Caco-2 (cell line): ENCODE results near the gene PCOLCE2.

DNA sequence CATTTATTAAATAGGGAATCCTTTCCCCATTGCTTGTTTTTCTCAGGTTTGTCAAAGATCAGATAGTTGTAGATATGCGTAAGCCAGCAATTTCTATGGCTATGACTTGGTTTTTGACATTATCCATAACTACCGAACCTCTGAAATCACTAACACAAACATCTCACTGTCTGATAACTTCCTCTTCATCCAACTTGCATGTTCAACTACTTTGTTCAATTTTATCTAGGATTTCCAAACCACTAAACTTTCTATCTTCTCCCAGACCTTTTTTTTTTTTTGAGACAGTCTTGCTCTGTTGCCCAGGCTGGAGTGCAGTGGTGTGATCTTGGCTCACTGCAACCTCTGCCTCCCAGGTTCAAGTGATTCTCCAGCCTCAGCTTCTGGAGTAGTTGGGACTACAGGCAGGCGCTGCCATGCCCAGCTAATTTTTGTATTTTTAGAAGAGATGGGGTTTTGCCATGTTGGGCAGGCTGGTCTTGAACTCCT lies 54.2 kb downstream of the XRN1 start:
- PRO-cap: no peak
- RRBS: no CpG with 5 or more reads among the region's 3 CpGs

GRCh38 chr3:142888480-142889627 lies at the start of gene PCOLCE2:
TSS of gene PCOLCE2 (minus strand) at chr3:142889083.
- PRO-cap: no peak
- RRBS: 4% methylated on average over 44 of the region's 94 CpGs

- PRO-cap: no peak
- RRBS: no CpG with 5 or more reads among the region's 2 CpGs
These were observed 13.5 kb upstream of the PCOLCE2 start for GRCh38 chr3:142902441-142902820.

- PRO-cap: no peak
- RRBS: no CpG with 5 or more reads among the region's 8 CpGs
These were observed 27.4 kb downstream of the PAQR9 start for GRCh38 chr3:142935898-142936562.

DNA sequence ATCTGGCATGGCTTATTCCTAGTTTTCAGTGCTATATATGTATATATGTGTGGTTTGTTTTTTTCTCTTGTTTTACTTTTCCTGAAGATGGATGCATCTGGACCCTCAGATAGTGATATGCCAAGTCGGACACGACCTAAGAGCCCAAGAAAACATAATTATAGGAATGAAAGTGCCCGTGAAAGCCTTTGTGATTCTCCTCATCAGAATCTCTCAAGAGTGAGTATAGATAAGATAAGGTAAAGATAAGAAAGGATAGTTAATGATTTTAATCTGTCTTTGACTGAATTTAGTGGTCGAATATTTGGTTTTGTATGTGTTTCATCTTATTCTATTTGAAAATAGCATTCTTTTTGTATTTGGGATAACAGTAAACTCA lies 10.8 kb downstream of the U2SURP start:
- PRO-cap: no peak
- RRBS: no CpG with 5 or more reads among the region's 4 CpGs

- PRO-cap: no peak
- RRBS: 76% methylated on average over 30 of the region's 49 CpGs
These were observed 838 bp downstream of the CHST2 start for GRCh38 chr3:143120398-143120820.

DNA sequence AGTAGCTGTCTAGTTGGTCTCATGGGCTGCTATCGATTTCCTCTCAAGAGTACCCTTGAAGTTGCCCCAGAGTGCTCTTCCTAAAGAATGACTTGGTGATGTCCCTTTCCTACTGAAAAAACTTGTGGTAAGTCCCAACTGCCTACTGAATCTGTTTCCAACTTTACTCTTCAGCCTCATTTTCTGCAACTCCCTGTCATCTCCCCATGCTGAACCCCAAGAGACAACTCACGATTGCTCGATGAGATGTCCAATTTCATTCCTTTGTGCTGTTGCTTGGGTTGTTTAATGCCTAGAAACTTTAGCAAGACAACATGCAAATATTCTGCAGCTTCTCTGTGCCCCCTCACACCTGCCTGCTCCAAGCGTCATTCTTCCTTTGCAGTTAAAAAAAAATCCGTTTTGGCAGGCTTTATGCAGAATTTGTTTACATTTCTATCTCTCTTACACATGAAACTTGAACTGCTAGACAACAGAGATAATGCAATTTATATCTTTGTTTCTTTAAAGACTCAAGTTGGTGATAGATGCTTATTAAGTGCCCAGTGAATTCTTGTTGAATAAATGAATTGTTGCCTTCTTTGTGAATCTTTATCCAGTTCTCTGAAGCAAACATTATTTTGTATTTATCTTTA lies 53.1 kb downstream of the CHST2 start:
- PRO-cap: no peak
- RRBS: no CpG with 5 or more reads among the region's 5 CpGs

- PRO-cap: no peak
- RRBS: no CpG with 5 or more reads among the region's 4 CpGs
These were observed 35.1 kb downstream of the SLC9A9 start for GRCh38 chr3:143813105-143813607.

DNA sequence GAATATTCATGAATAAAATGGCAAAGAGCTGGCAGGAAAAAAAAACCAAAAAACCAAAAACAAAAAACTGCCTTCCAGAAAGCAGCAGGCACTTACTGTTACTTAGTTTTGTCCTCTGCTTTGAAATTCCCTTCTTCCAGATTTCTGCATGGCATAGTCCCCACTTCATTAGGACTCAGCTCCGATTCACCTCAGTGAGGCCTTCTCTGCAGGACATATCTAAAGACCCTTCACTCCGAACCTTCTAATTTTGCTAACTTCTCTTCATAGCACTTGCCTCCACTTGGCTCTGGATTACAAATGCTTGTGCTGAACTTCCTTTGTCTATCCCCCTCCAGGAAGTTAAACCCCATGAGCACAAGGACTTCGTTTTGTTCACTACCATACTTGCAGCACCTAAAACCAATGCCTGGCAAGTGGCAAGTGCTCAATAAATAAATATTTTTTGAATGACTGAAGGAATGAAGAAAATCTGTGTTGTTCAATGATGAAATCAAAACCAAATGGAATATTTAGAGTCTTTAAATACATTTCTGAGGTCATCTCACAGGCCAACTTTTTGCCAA lies 23.9 kb downstream of the SLC9A9 start:
- PRO-cap: no peak
- RRBS: no CpG with 5 or more reads among the region's 3 CpGs

- PRO-cap: bidirectional peak, plus-strand start at chr3:143973358, minus-strand start at chr3:143973221
- RRBS: 2% methylated on average over 4 of the region's 35 CpGs
These were observed 1.4 kb downstream of the DIPK2A start for GRCh38 chr3:143973015-143973513.

GRCh38 chr3:146120890-146121849 lies 39.8 kb downstream of the PLOD2 start:
- PRO-cap: no peak
- RRBS: no CpG with 5 or more reads among the region's 3 CpGs

DNA sequence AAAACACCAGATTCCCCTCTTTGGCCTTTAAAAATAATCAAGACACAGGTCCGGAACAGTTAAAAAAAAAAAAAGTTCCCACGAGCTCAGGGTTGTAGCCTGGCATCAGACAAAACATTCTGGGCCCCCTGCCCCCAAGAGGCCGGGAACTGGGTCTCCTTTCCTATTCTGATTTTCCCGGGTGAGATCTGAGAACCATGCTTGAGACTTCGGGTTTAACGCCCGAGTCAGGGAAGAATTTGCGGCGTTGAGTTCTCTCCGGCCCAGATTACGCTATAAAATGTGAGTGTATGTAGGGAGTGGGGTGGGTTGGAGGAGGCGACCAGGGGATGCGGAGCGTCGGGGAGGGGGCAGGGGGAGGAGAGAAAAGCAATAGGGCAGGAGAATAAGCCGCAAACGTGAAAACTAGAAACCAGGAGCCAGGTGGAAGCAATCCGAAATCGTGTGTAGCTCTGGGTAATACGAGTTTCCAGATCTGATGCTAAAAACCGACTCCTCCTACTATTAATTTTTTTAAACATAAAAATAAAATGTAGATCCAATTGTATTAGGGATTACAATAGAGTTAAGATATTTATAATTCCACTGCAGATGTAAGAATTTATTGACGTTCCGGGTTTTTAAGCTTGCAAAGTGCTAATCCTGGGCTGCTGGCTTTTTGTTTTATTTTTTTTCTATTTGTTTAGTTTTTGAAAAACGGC lies 2.8 kb downstream of the ZIC1 start:
- PRO-cap: no peak
- RRBS: 73% methylated on average over 8 of the region's 24 CpGs

DNA sequence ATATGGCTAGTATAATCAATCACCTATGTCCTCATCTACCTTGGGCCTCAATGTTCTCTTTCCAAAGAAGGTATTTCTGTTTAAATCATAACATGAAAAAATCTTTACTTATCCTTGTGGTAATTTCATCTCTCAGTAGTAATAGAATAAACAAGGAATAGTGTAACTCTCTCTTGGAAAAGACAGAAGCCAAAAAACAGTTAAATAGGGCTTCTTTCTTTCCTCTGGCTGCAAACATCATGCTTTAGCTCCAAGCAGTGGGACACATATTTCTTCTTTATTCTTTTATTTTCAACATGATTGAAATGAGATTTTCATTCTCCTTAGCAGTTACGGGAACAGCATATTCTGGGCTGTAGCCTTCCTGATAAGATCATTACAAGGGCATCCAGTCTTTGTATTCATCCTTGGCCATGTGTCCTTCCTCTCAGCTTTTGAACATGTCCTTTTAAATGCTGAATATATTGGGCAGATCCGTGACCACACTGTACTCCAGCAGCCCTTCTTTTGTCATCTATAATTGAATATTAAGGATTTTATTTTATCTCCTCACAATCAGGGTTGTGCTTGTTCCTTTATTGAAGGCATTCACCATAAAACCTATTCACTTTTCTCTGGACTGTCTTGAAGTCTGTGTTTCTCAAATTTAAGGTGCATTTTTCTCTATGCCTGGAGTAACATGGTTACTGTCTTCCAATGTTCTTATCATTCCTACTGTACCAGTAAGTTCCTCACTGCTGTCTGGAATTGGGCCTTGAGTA lies 3.2 kb downstream of the CPB1 start:
- PRO-cap: no peak
- RRBS: no CpG with 5 or more reads among the region's 2 CpGs

- PRO-cap: no peak
- RRBS: no CpG with 5 or more reads among the region's 7 CpGs
These were observed 8.3 kb downstream of the TM4SF1 start for GRCh38 chr3:149368777-149369996.

- PRO-cap: unidirectional peak, plus-strand start at chr3:149376810
- RRBS: no CpG with 5 or more reads among the region's 7 CpGs
These were observed 752 bp downstream of the TM4SF1 start for GRCh38 chr3:149376577-149377216.

DNA sequence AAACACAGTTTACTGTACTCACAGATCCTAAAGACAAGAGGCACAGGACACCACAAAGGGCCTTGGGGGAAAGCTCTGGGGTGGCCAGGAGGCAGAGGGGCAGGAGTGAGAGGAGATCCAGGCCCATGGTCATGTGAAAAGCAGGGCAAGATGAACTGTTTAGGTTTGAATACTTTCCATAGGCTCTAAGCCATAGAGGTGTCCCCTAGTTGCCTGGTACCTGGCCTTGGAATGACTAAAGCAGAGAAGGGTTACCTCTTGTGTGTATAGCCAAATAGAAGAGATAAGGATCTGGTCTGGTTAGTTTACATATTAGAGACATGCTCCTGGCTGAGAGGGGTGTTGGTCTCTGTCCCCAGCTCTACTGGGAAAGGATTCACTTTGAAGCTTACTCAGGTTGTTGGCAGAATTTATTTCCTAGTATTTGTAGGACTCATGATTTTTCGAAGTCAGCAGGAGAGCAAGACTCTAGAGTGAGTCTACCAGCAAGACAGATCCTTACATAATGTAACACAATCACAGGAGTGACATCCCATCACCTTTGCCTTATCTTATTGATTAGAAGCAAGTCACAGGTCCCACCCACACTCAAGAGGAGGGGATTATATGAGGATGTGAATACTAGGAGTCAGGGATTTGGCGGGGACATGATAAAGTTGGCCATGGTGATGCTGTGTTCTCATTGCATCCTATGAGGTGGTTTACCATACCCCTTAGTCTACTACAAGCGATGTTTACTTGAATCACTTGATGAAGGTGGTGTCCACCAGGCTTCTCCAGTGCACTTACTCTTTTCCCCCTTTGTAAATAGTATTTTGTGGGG lies 11.4 kb upstream of the TM4SF1 start:
- PRO-cap: bidirectional peak, plus-strand start at position 439 of the sequence, minus-strand start at position 237 of the sequence
- RRBS: no CpG with 5 or more reads among the region's 3 CpGs

GRCh38 chr3:149437721-149438182 lies 36.7 kb upstream of the TM4SF4 start:
- PRO-cap: no peak
- RRBS: no CpG with 5 or more reads among the region's 1 CpG

DNA sequence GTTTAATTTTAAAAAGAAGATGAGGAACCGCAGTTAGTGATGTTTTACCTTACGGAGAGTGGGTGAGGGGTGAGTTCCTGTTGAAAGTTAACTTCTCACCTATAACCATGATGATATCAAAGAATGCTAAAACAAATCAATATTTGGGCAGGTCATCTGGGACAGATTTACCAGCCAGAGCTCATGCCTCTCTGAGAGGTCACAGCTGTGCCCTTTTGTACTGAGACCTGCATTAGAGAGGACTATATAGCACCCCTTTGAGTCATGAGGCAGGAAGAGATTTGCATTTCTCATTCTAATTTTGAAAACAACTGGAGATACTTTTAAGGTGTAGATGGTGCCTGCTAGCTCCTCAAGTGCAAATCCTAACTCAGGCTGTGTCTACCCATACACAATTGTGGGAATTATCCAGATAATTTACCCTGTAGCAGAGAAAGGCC lies 6.0 kb upstream of the TM4SF4 start:
- PRO-cap: no peak
- RRBS: no CpG with 5 or more reads among the region's 2 CpGs

GRCh38 chr3:149536345-149537044 lies 62.0 kb downstream of the TM4SF4 start:
- PRO-cap: no peak
- RRBS: no CpG with 5 or more reads among the region's 15 CpGs

DNA sequence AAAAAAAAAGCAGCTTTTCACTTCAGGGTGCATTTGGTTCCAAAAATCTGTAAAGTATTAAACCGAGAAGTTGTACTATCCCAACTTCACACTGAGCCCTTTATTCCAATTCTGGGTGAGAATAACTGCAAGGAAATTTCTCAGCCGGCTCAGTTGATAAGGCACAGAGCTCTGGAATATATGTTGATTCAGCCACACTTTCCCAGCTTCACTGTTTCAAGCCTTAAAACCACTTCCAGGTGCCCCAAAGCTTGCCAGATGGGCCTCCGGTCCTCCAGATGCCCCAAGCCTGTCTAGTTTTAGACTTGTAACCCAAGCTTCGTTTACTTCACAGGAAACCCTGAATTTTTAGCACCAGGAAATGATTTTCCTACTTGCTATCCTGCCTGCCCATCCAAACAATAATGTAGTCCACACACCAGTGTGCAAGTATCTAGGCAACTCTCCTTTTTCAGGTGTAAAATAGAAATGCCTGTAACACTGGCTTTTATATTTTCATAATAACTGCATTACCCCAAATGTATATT lies 79.6 kb downstream of the TM4SF4 start:
- PRO-cap: no peak
- RRBS: no CpG with 5 or more reads among the region's 4 CpGs